Measurements from ENCODE around the genes TCEANC, ASB11, GRPR and TXLNG.

GRCh38 chrX:13487682-13488519 lies 81.5 kb upstream of the EGFL6 start:
- RRBS, result no CpG with 5 or more reads among the region's 8 CpGs

DNA sequence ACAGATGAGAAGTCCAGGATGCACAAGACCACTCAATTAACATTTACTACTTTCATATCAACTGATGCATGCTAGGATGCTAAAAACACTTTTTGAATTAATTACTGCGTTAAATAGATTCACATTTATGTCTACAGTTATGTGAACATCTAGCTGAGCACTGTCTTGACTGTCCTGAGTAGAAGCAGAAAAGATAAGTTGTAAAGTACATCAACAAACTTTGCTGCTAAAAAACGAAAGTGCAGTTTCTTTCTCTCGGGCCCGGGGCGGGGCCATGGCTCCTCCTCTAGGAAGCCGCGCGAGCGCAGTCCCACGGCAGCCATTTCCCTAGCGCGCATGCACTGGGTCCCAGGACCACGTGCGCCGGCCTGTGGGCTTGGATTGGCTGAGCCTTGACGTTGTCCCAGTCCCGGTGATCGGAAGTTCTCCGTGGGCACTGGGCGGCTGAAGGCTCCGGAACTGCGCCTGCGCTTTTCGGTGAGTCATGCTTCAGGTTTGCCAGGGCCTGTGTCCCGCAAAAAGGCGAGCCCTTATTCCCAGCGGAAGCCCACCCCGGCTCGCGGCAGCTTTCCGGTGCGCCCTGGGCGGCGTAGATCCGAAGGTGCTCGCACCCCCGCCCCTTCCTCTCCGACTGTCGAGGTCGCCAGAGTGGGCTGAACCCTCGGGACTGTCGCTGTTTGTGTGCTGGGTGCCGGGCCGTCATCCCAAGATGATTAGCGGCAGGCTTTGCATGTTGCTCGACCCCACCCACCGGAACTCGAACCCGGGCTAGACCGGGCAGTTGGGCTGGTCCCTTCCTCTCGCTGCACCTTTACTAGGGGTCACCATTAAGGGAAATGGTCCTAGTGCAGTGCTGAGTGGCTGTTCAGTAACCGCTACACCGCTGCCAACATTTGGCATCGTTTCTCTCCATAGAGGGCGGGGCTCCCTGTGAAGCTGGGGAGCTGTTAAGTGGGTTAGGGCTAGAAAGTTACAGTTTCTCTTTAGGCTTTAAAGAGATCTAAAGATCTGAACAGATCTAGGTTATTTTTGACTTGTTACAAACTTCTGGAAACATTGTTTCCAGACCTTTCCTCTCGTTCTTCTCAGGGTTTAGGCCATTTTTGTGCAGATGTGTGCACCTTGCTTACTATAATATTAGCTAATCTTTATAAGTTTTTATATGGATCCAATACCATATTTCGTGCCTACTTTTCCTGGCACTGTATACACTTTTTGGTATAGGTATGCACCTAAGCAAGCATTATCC lies at the start of gene TCEANC:
Gene TCEANC (plus strand): TSS at position 430 of the 1,249 bp plus-strand sequence.
- RRBS, result 1% methylated on average over 25 of the region's 57 CpGs

- RRBS, result 1% methylated on average over 9 of the region's 30 CpGs
These were observed 509 bp downstream of the OFD1 start for GRCh38 chrX:13734966-13735548.

GRCh38 chrX:13742577-13743238 lies 8.2 kb downstream of the OFD1 start:
- RRBS, result no CpG with 5 or more reads among the region's 11 CpGs

- RRBS, result no CpG with 5 or more reads among the region's 2 CpGs
These were observed 14.6 kb downstream of the OFD1 start for GRCh38 chrX:13749131-13749570.

DNA sequence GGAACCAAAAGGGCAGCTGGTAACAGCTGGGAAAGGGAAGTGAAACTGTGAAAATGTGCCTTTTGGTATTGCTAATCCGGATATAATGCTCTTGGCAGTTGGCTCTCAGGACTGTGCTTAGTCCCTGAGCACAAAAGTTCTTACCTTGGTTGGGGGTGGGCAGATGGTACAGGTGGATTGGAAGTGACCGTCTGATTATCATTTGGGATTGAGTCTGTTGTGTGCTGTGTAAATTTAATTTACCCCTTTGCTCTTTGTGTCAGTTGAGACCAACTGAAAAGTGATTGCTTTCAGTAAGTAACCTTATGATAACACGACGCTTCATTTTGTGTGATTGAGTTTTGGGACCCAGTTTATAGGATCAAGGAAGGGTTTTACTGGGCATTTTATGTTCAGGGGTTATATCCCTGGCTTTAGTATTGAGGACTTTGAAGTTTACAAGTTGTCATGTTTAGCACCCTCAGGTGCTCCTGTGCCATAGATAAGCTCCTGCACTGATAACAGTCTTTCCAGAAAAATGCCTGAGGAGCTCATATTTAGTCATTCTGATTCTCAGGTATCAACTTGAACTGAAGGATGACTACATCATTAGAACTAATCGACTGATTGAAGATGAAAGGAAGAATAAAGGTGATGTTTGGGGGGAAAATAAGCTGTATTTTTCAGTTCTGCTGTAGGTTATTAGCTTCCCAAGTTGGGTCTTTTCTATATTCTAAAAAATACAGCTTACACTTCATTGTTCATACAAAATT lies 18.4 kb downstream of the OFD1 start:
- RRBS, result no CpG with 5 or more reads among the region's 5 CpGs

- RRBS, result no CpG with 5 or more reads among the region's 10 CpGs
These were observed 28.8 kb downstream of the OFD1 start for GRCh38 chrX:13763204-13763934.

DNA sequence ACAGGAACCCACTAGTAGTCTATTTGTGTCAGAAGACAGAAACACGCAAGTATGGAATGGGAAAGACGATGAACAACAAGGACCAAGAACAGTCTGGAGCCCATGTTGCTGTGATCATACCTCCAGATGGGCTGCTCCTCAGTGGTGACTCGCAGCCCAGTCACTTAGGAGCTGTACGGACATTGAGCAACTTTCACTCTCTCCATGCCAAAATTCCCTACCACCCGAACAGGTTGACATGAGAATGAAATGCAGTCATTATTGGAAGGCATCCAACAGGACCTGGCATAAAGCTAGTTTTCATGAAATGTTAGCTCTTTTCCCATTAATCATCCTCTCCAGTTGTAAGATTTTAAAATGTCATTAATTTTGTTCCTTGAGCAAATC lies 82.7 kb upstream of the GPM6B start:
- RRBS, result no CpG with 5 or more reads among the region's 5 CpGs

- RRBS, result no CpG with 5 or more reads among the region's 4 CpGs
These were observed 144.5 kb downstream of the GLRA2 start for GRCh38 chrX:14673691-14674335.

- RRBS, result no CpG with 5 or more reads among the region's 5 CpGs
These were observed at the start of gene ASB11 for GRCh38 chrX:15315426-15315901. Gene ASB11, minus strand, starts transcription at chrX:15315640.

GRCh38 chrX:15335963-15336485 lies 701 bp upstream of the PIGA start:
- RRBS, result no CpG with 5 or more reads among the region's 11 CpGs

GRCh38 chrX:15737130-15737648 lies 881 bp upstream of the CA5B start:
- RRBS, result no CpG with 5 or more reads among the region's 4 CpGs

DNA sequence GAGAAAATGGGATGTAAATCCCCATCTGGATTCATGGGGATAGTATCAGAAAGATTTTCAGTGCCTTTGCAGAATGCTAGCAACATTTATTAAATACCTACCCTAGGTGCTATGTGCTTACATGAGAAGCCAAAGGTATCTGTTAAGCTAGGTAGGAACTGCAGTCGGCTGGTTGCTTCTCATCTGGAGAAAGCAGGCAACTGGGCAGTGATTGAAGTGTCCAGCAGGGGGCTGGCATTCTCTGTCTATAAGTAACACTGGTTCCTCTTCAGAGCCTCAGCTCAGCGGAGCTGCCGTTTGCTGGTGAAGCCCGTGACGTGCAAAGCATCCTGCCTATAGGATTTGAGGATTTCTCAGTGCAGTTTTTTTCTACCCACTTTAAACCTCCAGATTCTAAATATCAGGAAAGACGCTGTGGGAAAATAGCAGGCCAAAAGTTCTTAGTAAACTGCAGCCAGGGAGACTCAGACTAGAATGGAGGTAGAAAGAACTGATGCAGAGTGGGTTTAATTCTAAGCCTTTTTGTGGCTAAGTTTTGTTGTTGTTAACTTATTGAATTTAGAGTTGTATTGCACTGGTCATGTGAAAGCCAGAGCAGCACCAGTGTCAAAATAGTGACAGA lies at the start of gene GRPR:
Gene GRPR (plus strand): TSS at position 396 of the 622 bp plus-strand sequence.
- RRBS, result no CpG with 5 or more reads among the region's 6 CpGs

DNA sequence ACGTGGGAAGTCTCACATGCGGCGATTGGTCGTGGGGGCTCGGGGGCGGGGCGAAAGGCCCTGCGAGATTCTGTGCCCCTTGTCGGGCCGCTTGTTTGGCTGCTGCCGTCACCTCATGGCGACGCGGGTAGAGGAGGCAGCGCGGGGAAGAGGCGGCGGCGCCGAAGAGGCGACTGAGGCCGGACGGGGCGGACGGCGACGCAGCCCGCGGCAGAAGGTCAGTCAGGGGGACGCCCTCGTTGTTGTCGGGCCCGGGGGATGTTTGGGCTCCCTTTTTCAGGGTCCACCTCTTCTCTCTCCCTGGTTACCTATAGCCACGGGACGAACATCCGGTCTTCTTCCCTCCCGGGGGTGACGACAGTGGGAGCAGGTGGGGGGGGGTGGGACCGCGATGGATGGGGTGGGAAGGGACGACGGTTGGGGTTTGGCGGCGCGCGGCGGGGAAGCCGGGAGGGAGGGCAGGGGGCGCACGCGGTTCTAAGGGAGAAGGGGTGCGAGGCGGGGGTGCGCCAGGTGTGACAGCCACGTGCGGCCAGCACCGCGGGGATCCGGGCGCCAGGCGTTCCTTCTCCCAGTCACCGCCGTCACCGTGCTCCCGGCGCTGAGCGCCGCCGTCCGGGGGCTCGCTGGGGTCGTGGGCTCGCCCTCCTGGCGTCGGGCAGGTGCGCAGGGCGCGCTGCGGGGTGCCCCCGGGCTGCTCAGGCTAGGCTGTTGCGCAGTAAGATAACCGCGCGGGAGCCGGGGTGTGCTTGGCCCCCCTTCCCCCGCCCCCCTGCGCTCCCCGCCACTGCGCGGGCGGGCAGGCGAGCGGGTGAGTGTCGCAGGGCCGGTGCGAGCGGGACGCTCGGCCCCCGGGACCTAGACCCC lies at the start of gene TXLNG:
Gene TXLNG (plus strand): TSS at position 94 of the 867 bp plus-strand sequence.
- RRBS, result 1% methylated on average over 58 of the region's 100 CpGs

- RRBS, result 6% methylated on average over 4 of the region's 18 CpGs
These were observed 1.7 kb downstream of the NHS start for GRCh38 chrX:17376695-17377047.

DNA sequence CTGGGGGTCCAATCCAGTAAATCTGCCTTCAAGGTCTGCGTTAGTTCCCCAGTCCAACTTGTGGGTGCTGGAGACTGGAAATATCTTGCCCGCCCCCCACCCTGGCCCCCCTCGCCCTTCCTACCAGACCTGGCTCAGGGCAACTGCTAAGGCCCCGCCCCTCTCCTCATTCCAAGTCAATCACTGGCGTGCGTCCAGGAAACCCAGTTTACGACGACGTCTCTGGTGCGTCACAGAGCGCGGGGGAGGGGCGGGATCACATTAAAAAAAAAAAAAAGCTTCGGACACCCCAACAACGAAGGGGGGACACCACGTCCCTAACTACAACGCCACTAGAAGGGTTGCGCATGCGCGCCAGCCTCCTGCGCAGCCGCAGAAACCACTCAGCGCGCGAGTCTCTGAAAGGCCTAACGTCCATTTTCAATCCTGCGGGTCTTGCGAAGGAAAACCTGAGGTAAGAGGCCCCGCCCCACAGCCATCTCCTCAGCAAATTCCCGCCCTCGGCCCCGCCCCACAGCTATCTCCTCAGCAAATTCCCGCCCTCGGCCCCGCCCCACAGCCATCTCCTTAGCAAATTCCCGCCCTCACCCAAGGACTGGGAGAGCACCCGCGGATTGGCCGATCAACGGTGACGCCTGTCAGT lies 425 bp upstream of the SCML1 start:
- RRBS, result no CpG with 5 or more reads among the region's 41 CpGs

- RRBS, result no CpG with 5 or more reads among the region's 10 CpGs
These were observed 3.0 kb downstream of the SCML1 start for GRCh38 chrX:17739920-17741106.

- RRBS, result no CpG with 5 or more reads among the region's 3 CpGs
These were observed 17.0 kb downstream of the SCML1 start for GRCh38 chrX:17754234-17754715.

DNA sequence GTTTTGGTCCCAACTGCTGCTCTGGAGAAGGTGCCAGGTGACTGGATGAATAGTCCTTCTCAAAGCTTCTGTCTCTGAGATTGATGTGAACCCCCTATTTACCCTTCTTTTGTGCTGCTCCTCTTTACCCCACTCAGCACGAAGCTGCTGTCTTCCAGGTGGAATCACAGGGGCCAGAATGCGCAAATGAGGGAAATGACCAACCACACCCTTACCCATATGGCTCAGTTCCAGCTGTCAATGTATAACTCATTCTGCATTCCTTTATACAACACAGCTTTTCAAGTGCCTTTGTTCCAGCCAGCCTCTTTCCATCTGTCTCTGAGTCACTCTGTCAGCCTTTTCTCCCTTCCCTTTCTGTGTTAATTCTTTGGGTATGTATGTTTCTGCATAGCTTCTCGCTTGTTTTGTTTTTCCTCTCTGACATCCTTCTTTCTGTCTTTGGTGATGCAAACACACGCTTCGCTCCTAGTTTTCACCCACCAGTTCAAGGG lies 54.6 kb downstream of the RS1 start:
- RRBS, result no CpG with 5 or more reads among the region's 5 CpGs

All from mononuclear cell (primary cell).